Mucosa of descending colon (tissue), 1 donor: ENCODE measurements around a stretch of chr10.

DNA sequence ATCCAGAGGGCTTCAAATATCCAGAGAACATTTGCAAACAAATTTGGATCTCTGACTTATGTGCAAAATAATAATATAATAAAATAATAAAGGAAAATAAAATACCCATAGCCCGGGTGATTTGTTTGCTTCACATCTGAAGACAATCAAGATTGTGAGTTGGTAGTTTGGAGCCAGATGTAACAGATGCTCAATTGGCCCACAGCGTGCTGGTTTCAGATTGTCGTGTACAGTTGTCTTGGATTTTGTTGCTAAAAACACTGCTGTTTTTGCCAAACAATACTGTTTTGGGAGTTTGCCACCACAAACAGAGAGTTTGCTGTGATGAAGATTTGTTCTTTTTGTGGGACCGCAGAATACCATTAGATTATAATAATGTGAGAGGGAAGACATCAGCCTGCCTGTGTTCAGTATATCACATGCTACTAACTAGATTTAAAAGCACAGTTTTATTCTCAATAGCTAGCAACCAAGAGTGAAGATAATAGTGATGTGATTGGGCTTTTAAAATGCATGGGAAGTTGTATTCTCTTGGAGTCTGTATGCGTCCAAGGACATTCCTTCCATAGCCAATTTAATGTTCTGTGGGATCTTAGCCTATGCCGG, 18.5 kb upstream of the ITGA8 start:
- PRO-cap, result no peak

DNA sequence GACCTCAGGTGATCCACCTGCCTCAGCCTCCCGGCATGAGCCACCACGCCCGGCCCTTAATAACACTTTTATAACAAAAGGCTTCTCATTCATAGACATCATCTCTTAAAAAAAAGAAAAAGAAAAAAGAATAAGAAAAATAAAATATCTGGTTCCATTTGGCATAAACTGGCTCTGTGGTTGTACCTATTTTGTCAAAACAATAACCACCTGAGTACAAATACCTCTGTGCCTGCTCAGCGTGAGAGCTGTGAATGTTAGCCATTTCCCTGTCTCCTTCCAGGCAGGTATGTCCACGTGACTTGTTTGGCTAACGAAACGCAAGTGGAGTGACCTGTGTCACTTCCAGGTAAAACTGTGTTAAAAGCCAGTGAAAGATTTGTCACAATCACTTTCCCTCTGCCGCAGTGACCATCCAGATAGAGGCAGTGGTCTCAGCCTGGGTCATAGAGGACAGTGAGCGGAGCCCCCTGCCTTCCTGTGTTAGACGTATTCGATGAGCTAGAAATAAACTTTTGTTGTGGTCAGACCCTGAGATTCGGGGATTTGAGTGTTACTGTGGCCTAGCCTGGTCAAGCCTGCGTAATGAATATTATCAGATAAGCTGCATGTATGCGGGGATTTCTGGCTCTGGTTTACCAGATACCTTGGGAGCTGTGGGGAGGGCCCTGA, 3.6 kb downstream of the PTER start:
- PRO-cap, result no peak

DNA sequence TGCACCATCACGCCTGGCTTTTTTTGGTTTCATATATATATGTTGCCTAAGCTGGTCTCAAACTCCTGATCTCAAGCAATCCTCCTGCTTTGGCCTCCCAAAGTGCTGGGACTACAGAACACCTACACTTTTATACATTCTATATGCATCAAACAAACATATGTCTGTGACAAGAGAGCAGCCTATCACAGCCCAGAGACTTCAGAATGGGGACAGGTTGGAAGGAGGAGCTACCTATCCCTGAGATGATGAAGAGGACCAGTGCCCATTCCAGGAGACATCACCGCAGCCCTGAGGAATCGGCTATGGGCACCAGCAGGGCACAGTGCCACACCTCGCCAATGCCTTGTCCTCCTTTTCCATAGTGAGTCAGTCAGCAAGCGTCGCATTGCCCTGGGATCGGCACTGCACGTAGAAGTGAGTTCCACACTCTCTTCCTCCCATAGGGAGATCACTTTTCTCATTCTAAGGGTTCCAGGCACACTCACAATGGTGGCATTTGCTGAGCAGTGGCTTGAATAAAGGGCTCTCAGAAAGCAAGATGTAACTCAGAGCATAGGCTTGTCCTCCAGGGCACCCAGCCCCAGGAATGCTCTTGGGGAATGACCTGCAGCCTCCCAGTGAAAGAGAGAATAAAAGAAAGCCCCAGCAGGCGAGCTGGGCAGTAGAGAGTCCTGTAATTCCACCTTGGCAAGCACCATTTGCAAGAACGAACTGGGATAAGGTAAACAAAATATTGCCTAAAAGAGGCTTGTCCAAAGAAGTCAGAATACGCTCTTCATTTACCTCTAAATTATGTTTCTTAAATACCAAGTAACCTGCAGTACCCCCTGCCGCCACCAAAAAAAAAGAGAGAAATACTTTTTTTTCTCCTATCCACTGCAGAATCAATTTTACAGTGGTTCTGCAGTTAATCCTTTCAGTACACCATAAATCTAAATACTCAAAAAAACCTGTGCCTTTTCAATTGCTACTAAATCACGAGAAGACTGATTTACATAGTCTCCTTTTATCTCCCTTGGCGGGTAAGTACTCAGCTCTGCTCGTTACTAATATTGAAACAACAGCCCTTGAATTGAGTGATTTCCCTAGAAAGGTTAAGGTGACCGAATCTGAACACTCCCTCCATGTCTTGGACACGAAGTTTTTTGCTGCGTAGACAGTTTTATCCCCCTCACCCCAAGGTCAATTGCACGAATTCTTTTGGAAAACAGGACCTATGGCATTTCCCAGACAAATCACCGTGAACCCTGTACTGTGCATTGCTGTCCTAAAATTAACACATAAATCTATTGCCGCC, 969 bp upstream of the VIM start:
- PRO-cap, result no peak

GRCh38 chr10:17229193-17230239, 1.5 kb downstream of the VIM start:
- PRO-cap, result bidirectional peak, plus-strand start at chr10:17229278, minus-strand start at chr10:17229110; bidirectional peak, plus-strand start at chr10:17229802, minus-strand start at chr10:17229669; bidirectional peak, plus-strand start at chr10:17230174, minus-strand start at chr10:17230029

GRCh38 chr10:17348592-17349303, 105.6 kb downstream of the ST8SIA6 start:
- PRO-cap, result no peak

DNA sequence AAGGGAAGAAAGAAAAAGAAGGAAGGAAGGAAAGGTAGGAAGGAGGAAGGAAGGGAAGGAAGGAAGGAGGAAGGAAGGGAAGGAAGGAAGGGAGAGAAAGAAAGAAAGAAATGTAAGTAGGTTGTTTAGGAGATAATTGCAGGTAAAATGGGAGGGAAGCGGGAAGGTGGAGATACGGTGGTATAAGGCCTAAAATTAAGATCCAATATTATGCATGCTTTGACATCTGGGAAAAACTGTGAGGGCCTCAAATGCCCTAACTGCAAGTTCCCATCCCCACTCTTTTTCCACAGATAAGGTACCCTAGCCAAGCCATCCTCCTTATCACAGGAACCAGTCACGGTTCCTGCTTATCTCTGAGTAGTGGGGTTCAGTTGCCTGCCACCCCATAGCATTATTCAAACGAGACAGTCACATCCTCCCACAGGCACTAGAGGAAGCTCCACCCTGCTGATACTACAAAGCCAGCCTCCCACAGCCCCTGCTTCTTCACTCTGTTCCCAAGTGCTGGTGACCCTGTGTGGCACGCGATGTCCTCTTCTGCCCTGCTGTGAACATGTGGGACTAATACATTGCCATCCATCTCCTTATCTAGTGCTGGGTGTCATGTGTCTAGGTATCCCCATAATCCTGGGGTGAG, 28.6 kb downstream of the ST8SIA6 start:
- PRO-cap, result no peak

DNA sequence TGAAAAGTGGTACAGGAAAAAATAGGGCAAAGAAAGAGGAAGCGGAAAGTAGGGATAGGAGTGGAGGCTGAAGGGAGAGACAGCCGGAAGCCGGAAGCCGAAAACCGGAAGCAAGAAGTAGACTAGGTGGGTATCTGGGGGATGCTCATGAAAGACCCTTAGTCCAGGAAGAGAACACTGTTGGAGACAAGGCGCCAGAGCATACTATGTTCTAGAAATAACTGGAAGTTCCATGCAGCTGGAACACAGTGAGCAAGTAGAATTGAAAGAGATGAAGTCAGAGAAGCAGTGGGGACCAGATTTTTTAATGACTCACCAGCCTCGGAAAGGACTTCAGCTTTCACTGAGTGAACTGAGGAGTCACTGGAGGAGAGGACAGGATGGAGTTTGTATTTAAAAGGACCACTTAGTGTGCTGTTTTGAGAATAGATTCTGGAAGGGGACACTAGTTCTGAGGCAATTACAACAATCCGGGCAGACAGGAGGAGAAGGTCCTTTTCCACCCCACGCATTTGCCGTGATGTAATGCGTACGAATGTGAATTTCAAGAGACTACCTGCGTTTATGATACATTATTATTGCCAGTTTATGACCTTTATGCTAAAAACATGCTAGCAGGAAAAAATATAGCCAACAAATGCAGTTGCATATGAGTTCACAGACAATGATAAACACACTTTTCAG, 22.3 kb downstream of the ST8SIA6 start:
- PRO-cap, result no peak

- PRO-cap, result unidirectional peak, minus-strand start at chr10:17753130
Measured at GRCh38 chr10:17752908-17753411, 959 bp downstream of the TMEM236 start.

DNA sequence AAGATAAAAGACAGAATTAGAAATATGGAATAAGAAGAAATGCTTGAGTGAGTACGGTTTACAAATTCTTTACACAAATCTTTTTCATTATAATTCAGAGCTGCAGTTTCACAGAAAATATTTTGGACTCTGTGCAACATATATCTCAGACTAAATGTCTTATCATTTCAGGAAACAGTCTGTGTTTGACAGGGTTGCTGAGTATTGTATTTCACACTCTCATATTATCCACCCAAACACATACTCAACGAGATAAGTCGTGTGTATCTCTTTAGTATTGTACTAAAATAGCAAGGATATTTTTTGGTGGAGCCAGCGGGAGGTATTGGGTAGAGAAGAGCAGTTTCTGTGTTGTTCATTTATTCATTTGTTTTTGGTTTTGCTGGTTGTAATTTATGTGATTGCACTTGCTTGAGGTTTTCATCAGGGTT, 39.0 kb upstream of the SLC39A12 start:
- PRO-cap, result no peak

GRCh38 chr10:18565854-18566881, 85.2 kb downstream of the NSUN6 start:
- PRO-cap, result no peak

DNA sequence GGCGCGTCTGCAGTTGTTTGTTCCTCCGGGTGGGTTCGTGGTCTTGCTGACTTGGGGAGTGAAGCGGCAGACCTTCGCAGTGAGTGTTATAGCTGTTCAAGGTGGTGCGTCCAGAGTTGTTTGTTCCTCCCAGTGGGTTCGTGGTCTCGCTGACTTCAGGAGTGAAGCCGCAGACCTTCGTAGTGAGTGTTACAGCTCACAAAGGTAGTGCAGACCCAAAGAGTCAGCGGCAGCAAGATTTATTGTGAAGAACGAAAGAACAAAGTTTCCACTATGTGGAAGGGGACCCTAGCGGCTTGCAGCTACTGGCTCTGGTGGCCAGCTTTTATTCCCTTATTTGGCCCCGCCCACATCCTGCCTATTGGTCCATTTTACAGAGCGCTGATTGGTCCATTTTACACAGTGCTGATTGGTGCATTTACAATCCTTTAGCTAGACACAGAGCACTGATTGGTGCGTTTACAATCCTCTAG, 64.9 kb downstream of the NSUN6 start:
- PRO-cap, result no peak

- PRO-cap, result no peak
Measured at GRCh38 chr10:19843222-19843685, 27.0 kb downstream of the PLXDC2 start.

DNA sequence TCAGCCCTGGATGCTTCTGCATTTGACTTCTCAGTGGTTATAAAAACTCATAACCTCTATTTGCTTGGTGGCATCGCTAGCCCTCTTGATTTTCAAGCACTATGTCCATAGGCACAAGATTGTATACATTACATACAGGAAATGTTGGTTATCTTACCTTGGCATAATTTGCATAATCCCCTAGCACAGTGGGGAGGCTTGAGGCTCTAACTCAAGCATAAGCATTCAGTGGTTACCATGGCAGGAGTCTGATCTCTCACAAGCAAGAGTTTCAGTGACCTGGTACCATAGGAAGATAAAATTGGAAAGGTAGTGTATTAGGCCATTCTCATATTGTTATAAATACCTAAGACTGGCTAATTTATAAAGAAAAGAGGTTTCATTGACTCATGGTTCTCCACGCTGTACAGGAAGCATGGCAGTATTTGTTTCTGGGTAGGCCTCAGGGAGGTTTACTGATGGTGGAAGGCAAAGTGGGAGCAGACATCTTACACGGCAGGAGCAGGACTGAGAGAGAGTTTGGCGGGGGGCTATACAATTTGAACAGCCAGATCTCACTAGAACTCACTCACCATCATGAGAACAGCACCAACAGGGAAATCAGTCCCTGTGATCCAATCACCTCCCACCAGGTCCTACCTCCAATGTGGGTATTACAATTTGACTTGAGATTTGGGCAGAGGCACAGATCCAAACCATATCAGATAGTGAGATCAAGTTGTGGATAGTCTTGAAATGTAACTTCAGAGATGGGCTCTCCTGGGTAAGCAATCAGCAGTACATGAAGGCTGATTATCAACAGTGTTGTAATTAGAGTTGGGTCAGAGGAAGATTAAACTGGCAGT, 122.0 kb downstream of the PLXDC2 start:
- PRO-cap, result no peak

- PRO-cap, result no peak
Measured at GRCh38 chr10:20005256-20006177, 189.3 kb downstream of the PLXDC2 start.

DNA sequence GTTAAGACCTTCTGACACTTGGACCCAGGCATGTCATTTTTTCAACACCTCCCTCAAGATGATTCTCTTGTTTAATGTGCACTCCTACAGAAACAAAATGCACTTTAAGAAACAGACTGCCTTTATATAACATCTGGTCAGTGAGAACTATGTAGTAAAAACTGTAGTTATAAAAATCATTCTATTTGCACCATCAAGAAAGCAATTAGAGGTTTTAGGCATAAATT, 269.4 kb downstream of the PLXDC2 start:
- PRO-cap, result unidirectional peak, minus-strand start at position 96 of the sequence

DNA sequence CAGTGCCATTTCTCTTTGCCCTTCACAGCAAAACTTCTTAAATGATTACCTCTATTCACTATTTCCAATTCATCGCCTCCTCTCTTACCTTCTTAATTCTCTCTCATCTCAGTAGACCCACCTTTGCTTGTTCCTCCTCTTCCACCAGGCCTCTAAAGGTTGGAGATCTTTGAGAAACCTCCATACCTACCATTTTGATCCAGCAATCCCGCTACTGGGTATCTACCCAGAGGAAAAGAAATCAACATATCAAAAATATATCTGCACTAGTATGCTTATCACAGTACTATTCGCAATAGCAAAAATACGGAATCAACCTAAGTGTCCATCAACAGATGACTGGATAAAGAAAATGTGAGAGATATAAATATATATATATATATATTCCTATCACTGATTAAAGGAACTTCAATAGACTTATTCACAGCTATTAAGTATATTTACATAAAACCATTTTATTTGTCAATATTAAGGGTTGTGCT, 31.8 kb upstream of the NEBL start:
- PRO-cap, result no peak

DNA sequence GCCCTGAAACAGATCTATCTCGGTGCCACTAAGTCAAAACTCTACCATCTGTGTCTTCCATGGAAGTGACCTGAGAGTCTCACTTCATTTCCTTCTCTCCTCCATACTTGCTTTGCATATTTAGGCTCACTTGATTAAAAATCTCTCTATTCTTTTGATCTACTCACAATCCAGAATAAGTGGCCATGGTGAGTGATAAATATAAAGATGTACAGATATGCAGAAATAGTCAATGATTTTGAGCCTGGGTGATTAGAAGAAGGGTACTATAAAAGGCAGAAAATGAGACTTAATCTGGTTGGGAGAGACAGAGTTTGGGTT, 225.2 kb upstream of the NEBL start:
- PRO-cap, result no peak

DNA sequence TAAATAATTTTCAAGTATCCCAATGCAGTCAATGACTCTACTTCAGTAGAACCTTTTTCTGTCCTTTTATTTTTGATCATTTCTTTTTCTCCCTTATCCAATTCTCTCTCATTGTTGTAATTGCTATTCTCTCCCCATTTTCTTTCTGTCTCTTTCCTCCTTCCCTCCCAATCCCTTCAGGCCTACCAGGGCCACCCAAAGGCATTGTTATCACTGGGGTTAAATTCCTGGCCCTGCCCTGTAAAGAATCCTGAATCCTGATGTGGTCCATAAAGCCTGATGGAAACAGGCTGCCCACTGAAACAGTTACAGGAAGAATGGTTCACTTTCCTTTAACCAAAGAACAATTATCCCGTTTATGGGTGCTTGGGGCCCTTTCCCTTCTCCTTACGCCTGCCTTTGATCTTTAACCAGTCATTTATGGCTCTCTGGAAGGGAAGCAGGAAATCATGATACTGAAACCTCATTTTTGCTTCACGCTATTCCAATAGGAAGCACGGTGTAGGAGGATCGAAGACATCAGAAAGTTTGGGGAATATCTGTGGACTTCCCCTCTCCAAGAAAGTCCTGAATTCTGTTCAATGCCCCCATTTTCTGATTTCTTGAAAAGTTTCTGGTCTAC, 273.1 kb upstream of the NEBL start:
- PRO-cap, result no peak

DNA sequence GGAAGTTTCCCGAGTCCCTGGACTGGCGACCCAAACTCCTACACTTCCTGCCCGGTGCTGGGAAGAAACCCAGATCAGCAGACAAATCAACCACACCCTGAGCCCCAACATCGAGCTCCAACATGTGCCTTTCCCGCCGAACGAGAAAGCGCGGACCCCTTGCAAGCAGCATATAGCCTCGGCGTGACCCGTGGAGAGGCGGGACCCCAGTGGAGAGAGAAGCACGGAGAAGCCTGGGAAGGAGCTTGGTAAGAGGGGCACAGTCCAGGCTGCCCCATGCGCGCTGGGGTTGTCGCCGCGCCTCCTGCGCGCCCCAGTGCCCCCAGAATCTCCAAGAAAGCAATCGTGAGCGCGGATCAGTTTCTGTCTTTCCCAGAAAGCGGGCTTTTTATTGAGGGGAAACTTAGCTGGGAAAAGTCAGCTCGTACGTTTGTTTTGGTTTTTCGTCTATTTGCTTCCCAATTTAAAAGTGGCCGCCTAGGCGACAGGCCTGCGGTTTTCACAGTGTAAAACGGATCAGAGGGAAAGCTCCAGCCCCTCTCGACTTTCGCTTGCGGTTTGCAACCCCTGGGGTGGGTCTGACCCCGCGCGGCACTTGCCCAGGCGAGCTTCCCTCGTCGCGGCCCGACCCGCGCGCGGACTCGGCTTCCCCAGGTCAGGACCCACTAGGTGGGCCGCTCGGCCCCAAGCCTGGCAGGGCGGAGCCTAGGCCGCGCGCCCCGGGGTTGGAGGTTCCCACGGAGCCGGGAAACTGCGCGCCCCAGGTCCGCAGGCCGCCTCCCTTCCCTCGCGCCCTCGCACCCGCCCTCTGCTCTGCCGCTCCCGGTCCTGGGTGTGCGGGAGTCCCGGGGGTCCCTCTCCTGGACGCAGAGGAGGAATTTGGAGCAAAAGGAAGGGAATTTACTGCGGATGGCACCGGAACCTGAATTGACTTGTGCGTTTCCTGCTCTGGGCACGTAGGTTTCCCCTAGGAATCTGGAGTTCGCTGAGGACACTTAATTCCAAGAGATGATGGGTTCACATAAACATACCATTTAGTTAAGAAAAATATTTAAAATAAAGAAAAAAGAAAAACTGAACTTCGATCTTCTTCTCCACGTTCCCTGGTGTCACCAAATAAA, 31.0 kb downstream of the SKIDA1 start:
- PRO-cap, result no peak

DNA sequence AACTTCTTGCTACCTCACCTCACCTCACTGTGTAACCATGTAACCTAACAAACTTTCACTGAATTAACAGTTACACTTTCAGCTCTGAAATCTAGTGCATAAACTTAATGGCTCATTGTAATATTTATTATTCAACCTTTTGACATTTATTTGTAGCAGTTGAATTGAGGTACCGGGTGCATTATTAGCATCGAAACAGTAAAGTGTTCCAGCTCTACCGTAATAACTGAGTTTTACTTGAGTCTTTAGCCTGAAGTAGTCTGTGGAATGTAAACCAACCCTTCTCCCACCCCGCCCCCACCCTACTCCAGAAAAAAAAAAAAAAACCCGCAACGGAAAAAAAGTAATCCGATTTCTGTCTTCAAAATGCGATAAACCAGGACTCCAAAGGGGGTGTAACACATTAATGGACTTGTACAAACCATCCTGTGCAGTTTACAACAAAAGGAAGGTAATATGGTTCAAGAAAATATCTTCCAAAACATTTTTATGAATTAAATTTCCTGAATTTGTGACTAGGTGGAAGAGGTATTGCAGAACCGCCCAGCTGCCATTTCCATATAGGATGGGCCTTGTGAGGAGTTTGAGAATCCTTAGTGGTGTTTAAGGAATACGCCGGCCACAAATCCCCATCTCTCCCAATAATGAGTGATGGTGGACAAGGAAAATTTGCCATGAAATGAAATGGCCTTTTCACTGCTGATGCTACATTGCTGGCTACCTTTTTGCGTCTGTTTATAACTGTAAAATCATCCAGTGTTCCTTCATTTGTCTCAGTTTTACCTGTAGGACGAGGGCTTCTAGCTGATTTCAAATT, 10.7 kb downstream of the SKIDA1 start:
- PRO-cap, result no peak